Endometrial microvascular endothelial cells (primary cell): ENCODE measurements around the genes SLC48A1, ASB8 and ZNF641.

DNA sequence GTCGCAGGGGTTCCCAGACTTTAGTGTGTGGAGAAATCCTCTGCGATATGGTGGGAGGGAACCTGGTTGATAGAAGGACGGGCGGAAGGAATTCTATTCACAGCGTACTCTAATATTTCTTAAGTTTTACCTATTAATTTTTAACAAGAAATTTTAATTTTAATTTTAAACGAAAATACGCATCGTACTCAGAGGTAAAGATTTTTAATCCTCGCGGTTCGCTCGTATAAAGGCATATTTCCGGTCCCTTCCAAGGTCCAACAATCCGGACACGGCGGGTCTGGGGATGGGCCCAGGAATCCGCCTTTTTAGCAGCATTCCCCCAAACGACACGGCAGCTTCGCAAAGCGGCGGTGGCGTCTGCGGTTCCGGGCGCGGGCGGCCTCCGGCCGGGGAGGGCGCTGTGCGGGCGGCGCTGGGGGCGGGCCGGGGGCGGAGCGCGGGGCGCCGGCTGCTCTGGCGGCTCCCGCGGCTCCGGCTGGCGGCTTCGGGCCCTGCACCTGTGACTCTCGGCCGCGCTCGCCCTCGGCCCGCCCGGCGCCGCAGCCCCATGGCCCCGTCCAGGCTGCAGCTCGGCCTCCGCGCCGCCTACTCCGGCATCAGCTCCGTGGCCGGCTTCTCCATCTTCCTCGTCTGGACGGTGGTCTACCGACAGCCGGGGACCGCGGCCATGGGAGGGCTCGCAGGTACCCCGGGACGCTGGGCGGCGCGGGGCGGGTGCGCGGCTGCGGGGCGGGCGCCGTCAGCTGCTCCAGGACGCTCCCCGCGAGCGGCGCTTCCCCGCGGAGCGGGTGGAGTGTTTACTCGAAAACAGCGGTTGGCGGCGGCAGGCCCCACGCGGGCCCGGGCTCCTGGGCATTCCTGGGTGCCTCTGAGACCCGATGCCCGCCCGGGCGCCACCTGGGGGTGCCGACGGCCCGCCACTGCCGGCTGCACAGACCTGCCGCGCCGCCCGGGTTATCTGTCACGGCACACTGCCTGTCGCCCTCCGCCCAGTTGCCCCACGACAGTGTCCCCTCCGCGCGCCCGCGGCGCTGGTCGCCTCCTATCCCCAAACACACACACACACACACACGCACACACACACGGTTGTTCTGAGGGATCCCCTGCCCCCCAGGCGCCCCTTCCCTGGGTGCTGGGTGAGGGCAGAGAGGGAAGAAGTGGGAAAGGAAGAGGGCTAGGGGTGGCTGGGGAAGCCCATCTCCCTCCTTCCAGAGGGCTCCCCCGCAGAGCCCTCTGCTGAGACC lies at the start of gene SLC48A1:
SLC48A1 (plus strand) TSS at position 484 of the 1,247 bp plus-strand sequence.
- RAMPAGE, long total RNA, result no peak

DNA sequence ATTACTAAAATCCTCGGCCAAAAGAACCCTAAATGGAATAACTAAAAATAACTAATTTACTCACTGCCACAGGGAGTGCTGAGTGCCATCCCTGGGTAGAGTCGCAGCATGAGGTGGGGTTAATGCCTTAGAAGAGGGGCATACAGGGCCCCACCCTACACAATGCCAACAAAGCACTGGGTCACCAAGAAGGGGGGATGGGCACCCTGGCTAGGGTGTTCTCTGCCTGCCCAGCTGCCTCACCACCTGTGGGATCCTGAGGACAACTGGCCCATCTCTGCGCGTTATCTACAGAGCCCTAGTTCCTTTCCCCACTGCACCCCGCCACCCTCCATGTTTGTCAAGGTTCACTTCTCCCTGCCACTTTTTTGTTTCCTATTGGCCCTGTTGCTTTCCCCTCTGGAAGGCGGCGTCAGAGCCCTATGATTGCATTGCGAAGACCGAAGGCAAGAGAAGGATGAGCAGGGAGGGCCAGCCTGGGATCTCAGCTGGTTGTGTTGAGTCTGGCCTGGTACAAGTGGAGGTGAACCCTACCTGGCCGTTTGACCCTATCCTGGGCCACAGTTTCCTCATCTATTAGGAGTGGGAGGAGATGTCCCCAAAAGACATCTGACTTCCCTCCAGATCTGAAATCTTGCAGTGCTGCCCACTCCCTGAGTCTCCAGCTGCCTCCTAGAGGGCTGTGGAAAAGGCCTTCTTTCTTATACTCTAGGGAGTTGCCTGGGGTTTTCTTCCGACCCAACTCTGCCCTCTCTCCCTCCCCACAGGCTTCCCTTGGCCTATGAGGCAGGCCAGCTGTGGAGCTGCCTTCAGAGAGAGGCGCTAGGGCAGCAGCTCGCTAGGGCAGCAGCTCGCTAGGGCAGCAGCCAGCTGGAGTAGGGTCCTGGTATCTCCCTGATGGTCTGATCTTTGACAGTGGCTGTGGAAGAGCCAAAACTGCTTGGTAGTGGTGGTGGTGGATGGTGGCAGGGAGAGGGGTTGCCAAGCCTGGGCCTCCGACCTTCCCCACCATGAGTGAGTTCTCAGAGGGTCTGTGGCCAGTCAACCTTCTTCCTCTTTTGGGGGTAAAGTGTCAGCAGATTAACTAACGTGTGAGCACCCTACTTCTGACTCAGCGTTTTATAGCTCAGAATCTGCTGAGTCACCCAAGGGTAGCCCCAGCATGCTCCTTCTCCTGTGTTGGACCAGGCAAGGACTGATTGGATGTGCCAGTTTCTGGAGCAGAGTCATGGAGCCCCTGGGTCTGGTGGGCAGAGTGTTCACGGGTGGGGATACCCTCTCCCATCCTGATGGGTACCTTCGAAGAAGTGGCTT lies 2.0 kb downstream of the SLC48A1 start:
- RAMPAGE, long total RNA, result no peak

- RAMPAGE, long total RNA, result no peak
Measured at GRCh38 chr12:47783608-47784006, 10.6 kb downstream of the SLC48A1 start.

- RAMPAGE, long total RNA, result no peak
Measured at GRCh38 chr12:47810202-47810430, 9.6 kb downstream of the HDAC7 start.

- RAMPAGE, long total RNA, result no peak
Measured at GRCh38 chr12:47816386-47816681, 3.4 kb downstream of the HDAC7 start.

DNA sequence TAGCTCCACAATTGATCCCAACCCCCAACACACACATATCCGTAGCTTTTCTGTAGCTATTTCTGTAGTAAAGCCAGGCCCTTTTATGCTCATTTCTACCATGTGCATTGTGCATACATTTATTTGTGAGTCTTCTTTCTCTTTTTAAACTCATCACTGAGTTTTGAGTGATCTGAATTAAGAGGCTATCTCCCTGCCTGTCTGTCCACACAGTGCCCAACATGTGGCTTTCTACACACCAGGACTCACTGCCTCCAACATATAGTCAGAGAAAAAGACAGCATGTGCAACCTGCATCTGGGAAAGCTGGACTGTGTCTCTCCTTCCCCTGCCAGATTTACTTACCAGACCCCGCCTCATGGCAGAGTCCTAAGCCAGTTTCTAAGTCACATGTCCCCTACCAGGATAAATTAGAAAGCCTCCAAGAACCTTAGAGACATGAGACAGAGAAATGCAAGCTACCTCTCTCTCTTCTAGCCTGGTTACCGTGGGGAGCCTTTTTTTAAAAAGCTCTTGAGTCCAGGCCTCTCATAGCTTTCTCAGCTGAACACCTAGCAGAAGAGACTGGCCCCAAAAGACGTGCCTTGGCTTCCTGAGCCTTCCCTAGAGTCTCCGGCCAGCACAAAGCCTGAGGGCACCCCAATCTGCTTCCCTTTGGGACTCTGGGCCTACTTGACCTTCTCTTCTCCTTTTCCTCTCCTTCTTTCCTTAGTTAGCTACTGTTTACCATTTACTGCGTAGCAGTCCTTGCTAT lies 2.7 kb upstream of the HDAC7 start:
- RAMPAGE, long total RNA, result no peak

DNA sequence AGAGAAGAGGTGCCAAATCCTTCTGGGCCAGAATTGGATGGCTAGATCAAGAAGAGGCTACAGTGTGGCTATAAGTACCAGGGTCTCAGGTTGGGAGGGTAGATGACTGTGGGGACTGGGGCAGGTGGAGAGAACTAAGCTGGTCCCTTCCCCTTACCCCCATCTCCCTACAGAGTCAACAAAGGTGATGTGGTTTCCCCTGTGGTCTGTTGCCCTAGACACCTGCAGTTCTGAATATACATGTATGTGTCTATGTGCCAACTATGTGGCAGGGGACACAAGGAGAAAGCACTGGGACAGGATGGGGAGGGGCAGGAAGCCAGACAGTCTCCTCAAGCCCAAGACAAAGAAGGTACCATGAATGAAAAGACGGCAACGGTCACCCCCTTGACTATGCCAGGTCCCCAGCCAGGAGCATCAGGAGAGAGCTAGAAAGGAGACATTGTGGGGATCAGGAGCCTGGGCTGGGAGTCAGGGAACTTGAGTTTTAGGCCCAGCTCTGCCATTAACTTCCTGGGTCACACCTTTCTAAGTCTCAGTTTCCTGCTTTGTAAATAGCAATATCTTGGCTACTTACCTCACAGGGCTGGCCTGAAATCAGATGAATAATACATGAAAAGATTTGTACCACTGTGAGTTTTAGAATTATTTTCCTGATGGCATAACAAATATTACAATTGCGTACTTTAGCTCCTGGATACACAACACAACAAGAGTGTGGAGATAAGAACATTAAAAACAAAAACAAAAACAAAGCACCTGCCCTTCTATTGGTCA lies 4.6 kb upstream of the HDAC7 start:
- RAMPAGE, long total RNA, result no peak

DNA sequence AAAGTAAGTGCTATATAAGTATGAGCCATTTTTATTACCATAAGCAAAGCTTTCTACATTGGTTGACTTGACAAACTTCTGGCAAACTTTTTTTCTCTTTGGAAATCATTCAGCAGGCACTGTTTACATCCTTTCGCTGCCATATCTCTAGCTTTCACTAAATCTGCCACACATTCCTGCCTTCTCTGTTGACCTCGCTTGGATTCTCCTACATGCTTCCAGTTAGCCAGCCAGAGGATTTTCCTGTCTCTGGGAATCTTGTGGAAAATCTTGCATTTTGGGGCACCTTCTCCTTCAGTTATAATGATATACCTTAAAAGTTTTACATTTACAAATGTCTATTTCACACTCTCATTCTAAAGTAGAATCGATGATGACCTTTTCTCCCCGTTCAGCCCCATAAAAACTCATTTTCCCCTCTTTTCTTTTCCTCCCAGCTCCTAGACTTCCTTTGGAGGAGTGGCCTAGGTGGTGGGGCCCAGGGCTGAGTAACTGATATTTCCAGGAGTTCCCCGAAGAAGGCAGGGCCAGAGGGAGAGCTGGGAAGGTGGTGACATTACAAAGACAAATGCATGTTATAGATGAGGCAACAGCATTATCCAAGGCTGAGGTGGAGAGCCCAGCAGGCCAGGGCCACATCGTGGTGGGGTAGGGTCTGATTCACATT lies 22.0 kb upstream of the HDAC7 start:
- RAMPAGE, long total RNA, result no peak

GRCh38 chr12:47850604-47851158 lies 31.0 kb upstream of the HDAC7 start:
- RAMPAGE, long total RNA, result no peak

- RAMPAGE, long total RNA, result no peak
Measured at GRCh38 chr12:47908197-47908647, 3.4 kb upstream of the VDR start.

- RAMPAGE, long total RNA, result no peak
Measured at GRCh38 chr12:47938795-47939677, 24.4 kb upstream of the TMEM106C start.

- RAMPAGE, long total RNA, result no peak
Measured at GRCh38 chr12:48118466-48119059, 601 bp upstream of the PFKM start.

GRCh38 chr12:48156653-48157957 lies at the start of gene ASB8:
TSS of gene ASB8 (minus strand) at chr12:48157515.
- RAMPAGE, long total RNA, result start-site peak on the minus strand at chr12:48157491-48157504, 23 and 56 reads in 2 replicates

DNA sequence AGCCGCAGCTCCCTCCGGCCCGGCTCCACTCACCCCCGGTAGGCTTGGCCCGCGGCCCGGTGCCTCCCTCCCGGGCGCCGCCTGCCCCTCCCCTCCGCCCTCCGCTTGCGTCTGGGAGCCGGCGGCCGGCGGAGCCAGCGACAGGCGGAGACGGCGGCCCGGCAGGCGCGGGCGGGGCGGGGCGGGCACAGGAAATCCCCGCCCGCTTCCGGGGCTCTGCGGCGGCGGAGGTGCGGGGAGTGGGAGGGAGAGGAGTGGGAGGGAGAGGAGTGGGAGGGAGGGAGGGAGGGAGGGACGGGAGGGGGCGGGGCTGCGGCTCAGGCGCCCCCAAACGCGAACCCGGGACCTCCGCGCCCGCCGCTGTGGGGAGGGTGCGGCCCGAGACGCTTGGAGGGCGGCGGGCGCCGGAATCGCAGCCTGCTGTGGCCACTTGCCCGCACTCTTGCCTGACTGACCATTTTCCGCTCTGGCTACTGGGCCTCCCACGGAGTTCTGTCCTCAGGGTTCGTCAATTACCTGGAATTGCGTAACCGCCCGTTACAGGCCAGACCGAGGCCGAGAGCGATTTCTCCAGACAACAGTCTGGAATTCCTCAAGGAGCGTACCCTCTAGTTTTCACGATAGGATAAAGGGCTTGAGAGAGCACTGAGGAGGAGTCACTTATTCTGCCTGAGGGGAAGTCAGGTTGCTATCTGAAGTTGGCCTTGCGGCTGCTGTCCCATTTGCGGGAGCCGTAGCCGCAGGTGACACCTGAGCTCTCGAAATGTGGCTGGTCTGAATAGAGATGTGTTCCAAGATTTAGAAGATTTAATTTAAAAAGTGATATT lies at the start of gene ZNF641:
ZNF641 (minus strand) TSS at position 167 of the 827 bp plus-strand sequence.
- RAMPAGE, long total RNA, result no peak

DNA sequence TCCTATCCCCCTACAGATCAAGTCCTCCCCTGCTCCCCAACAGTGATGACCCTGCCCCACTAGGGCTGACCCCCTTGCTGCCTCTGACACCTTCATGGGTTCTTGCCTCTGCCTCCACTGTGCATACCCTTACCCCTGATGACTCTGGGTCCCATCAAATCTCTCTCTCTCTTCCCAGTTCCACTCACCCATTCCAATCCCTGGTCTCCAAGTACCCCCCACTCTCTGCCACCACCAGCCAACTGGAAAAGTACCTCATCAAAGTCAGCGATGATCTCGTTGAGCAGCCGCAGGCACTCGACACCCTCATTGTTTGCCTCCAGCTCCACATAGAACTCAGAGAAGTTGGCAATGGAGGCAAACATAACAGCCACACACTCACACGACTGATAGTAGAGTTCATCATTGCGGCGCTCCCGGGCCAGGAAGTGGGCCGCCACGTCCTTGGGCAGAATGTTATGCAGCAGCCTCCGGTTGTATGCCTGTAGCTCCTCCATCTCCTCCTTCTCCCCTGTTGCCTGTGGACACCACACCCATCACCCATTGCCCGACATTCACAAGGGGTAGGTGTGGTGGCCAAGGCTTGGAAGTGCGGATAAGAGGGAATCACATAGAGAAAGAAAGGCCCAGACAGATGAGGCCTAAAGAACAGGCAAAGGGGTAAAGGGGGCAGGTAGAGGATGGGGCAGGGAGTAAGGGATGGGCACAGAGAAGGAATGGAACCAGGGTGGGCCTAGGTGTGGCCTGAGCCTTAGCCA lies 17.3 kb downstream of the ADCY6 start:
- RAMPAGE, long total RNA, result no peak

GRCh38 chr12:48786479-48787653 lies 2.0 kb downstream of the ADCY6 start:
- RAMPAGE, long total RNA, result no peak

DNA sequence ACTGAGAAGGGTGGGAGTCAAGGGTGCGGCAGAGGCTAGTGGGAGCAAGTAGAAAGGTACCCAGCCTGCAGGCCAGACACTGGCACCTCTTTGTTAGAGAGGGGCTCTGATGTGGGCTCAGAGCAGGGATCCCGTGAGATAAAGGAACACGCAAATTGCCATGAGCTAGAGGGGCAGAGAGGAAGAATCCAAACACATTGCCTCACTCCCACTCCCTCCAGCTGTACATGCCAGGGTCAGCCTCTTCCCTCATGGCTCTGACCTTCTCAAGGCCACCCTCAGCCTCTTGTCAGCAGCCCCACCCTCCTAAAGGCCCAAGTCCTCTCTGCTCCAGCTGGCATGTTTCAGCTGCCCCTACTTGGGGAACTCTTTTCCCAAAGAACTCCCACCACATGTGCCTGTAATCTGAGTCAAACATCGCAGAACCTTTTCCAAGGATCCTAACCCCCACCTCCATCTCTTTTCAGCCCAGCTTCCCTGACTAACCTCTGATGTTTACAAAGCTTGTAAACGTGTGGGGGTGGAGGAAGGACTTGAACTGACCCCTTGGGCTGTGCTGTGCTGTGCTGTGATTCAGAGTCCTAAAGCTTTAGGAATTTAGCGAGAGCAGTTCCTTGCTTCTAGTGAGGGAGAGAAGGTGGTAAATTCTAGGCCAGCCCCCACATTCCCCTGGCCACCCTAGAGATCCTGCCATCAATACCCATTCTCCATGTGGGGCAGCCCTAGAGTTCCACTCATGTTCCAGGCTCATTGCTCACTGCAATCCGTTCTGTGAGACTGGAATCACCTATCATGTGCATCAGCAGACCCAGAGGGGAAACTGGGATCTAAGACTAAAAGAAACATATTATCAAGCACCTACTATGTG lies 7.3 kb upstream of the CACNB3 start:
- RAMPAGE, long total RNA, result no peak

DNA sequence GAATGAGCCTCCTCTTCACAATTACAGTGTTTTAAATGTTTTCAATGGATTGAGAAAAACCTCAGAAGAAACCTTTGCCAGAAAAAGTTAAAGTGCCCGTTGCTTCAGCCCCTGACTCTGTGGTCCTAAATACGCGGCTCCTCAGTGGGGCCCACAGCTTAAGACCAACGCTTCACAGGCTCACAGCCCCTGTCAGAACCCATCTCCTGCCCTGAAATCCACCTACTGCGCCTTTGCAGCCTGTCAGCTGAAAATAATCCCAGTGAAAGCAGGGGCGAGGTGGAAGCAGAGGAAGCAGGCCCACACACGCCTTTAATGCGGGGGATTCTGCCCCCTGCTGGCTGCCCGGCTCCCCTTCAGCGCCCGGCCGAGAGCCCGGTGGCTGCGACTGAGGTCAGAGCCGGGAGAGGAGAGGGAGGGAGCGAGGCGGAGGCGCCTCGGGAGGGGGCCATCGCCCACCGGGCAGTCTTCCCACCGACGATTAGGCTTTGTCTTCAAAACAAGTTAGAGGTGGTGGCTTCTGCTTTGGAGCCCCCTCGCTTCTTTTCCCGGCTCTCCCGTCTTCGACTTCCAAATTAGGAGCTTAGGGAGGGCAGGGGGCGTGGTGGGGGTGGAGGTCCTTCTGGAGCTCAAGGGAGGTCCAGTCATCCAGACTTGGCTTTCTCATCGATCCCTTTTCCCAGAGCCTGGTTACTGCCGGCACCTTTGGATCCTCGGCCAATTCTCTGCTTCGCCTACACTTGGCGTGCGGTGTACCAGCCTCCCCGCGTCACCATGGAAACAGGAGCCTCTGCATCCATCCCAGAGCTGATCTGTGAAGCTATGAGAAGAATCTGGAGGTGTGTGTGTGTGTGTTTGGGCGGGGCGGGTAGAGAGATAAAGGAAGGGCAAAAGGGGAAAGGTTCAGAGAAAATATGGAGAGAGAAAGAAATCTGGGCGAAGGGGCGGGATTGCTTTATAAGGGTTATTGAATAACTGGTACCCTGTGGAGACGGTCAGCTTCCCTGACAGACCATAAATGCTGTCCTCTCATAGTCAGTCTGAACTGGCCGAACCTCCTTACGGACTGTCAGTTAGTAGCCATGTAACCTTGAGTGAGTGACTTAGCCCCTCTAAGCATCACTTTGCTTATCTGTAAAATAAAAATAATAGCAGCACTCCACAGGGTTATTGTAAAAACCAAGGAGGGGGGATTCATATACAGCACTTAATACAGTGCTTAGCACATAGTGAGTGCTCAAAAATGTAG lies 13.0 kb upstream of the CCDC65 start:
- RAMPAGE, long total RNA, result no peak

DNA sequence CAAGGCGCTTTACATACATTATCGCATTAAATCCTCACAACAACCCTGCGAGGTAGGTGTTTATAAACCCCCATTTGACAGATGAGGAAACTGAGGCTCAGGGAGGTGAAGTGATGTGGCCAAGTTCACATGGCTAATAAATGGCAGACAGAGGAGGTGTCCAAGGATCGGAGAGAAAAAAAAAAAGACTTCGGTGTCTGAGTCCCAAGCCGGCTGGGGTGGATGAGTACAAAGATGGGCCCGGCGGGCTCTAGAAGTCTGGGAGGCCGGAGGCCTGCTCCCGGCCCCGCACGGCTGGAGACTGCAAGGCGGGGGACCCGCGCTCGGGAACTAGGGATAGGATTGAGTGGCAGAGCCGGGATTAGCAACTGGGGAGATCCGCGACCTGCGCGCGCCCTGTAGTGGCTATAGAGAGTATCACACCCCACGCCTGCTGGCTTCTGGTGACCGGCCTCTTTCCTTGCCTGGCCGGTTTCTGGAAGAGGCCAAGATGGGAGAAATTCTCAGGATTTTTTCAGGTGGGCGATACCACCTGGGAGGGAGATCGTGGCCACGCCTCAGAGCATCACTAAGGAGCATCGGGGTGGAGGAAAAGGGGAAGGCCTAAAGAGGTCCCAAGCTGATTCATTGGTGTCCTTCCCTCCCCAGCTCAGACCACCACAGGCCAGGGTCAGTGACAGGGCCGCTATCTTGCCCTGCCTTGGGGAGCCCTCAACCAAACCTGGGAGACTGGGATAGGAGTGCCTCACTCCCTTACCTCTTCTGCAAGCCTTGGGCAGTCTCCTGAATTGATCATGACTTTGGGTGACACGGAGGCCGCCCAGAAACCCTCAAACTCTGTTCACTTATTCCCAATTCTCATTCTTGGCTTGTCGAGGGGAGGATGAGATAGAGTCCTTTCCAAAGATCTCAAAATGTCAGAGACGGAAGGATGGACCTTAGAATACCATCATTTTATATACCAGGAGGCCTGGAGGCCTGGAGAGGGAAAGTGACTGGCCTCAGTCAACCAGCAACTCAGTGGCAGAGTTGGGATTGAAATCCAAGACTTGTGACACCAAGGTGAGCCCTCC lies 3.6 kb downstream of the DDN start:
- RAMPAGE, long total RNA, result no peak

GRCh38 chr12:49034044-49035053 lies 15.8 kb upstream of the PRKAG1 start:
- RAMPAGE, long total RNA, result no peak